Neutrophil (primary cell): ENCODE results near the gene TFAP2D.

DNA sequence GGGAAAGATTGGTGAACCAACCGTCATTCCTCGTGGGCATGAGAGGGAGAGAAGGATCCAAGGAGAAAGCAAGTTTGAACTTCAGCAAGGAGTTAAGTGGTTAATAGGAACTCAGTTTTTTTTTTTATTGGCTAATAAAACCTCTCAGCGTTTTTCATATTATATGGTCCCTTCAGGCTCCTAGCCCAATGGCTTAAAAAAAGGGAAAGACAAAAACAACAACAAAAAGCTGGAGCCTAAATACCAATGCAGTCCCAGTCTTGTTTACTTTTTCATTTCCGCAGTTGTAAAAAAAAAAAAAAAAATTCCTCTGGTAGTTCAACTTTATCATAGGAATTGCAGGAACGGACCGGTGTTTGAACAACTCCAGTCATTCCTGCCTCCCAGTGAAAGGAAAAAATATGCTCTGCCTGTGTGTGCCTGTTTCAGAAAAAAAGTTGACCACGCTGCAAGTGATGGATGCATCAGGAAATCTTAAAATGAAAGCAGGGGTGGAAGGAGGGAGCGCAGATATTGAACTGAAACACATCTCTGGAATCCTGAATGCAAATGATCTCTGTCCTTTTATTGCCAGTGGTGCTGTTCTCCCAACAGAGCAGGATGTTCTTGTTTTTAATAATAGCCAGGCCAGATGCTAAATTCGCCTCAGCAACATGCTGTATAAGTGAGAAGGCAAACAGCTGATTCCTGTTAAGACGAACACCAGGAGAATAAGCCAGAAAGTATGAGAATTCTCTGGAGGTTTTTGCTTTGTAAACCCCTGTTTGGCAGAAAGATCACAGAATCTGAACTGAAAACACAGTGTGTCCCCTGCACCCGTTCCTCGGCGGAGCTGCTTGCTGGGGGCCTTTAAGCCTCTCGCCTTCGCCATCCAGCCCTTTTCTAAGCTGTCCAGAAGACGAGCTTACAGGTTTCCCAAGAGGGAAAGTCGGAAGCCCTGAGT is 178.3 kb upstream of the SUPT3H start:
- PRO-cap: no peak

DNA sequence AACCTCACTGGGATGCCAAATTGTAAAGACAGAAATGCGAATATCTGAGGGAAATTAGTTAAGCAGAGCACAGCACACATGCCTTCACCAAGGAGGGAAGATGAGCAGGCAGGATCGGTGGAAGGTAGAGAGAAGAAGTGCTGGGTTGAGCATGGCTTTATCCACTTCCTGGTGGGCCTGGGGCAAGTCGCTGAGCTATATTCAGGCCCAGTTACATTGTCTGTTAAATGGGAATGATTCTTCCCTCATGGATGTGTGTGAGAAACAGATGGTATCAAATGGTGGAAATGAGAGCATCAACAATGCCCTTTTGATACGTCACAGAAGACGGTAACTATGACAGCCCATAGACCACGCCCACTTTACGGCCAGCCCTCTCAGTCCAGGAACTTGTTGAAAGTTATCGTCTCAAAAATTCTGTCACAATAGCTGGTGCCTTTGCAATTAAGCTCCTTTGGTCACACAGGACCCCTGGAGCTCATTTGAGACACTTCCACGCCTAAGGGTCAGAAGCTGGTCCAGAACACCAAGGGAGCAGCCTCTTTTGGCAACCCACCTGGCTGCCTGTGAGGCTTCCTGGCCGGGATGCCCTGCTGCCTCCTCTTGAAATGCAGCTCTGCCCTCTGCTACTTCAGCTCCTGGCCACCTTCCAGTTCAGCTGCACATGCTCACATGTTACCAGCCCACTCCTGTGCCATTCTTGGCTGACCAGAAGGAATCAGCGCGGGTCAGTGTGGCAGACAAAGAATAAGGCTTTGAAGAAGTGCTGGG is 199.0 kb upstream of the SUPT3H start:
- PRO-cap: no peak

GRCh38 chr6:46010853-46011742 is 4.6 kb downstream of the CLIC5 start:
- PRO-cap: no peak

- PRO-cap: no peak
Measured at GRCh38 chr6:46053034-46053598, 37.5 kb upstream of the CLIC5 start.

DNA sequence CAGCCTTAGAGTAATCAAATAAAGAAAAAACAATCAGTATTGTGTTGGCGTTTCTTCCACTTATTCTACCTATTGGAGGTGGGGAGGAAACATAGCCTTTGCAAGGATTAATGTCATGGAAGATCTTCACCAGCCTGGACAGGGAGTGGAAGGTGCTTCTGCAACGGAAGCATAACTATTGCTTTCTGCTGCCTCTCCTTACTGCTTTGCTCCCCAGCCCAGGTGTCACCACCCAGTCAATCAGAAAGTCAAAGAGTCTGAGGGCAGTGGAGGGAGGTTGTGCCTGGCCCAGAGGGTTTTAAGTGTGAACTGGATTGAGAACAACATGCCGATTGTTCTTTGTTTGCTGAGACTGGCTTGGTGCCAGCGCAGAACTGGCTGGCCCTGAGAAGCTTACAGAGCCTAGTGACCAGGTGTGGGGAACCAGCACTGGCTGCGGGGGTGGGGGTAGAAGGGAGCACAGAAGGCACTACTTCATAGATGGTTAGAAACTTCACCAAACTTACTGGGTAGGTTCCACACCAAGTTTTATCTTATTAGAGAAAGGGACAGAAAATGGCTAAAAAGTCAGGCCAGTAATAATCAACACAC is 31.1 kb upstream of the ENPP4 start:
- PRO-cap: no peak

DNA sequence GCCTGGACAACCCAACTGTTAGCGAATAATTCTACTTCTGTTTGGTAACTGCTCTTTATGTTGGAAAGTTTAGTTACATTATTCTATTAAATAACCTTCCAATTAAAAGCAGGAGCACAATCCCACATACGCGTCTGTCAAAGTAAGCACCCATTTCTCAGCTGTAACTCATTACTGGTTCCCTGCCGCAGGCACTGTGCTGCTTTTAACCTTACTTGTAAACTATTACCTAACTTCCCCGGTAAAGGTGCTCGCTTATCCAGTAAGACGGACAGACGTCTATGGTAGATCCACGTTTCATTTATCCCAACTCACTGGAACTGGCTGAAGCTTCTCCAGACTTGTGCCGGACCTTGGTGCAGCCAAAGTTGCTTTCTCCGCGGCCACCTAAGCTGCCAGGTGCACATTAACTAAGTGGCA is 504 bp upstream of the ENPP4 start:
- PRO-cap: no peak

DNA sequence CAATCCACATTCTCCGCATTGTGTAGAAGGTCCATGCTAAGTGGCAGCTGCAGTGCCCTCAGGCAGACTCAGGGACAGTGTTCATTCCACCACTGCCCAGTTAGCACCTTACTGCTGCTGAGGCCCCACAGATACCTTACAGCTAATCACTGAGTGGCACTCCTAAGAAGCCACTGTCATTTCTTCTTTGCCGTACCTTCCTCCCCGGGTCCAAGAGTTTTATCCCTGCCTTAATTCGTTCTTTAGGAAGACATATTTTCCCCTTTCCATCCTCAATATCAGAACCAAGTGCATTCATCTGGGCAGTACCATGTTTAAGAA is 156.7 kb downstream of the RCAN2 start:
- PRO-cap: no peak

DNA sequence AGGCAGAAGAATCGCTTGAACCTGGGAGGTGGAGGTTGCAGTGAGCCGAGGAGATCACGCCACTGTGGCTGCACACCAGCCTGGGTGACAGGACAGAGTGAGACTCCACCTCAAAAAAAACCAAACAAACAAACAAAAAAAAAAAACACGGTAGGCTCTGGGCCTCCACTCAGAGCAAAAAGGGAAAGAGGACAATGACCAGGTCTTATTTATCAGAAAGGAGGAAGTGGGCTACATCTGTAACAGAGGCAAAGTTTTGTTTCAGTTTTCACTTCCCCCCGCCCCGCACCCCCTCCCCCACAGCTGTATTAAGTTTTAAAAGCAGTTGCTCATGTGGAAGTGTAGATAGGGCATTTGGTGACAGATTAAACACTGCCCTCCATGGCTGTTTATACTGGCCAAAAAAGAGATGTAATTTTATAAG is 114.7 kb downstream of the RCAN2 start:
- PRO-cap: no peak

- PRO-cap: no peak
Measured at GRCh38 chr6:46411584-46412099, 79.6 kb downstream of the RCAN2 start.

- PRO-cap: no peak
Measured at GRCh38 chr6:46935570-46936439, 14.1 kb upstream of the ADGRF5 start.

- PRO-cap: no peak
Measured at GRCh38 chr6:47405368-47405974, 72.1 kb upstream of the CD2AP start.

- PRO-cap: no peak
Measured at GRCh38 chr6:47477165-47477323, 545 bp upstream of the CD2AP start.

- PRO-cap: no peak
Measured at GRCh38 chr6:47554460-47554996, 76.9 kb downstream of the CD2AP start.

- PRO-cap: no peak
Measured at GRCh38 chr6:47590108-47590830, 108.1 kb upstream of the ADGRF4 start.

DNA sequence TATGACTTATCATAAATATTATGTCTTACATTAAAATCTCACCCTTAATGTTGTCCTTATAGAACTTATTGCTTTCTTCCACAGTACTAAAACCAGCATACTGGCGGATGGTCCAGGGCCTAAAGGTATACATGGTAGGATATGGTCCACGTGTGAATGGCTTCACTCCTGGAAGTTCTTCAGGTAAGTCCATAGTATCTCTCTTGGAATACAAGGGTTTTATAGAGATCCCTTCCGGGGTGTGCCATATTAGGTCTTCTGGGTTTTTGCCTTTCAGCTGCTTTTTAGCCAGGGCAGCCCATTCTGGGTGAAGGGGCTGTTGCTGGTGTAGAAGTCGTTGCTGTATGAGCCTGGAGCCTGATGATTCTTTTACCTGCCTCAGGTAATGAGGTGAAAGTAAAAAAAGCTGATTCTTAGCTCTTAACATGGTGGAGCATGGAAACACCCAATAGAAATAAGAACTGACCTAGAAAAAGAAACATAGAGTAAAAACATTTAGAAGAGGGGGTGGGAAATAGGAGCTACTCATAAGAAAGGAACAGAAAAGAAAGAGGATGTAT is 3.9 kb downstream of the MMUT start:
- PRO-cap: no peak

GRCh38 chr6:49551210-49552114 is 994 bp downstream of the C6orf141 start:
- PRO-cap: no peak

- PRO-cap: no peak
Measured at GRCh38 chr6:49565799-49566601, 15.5 kb downstream of the C6orf141 start.

- PRO-cap: no peak
Measured at GRCh38 chr6:50713375-50713677, at the start of gene TFAP2D. TSS of gene TFAP2D (plus strand) at chr6:50713526.

- PRO-cap: no peak
Measured at GRCh38 chr6:51513906-51514227, 573.5 kb downstream of the PKHD1 start.

GRCh38 chr6:51737543-51737990 is 349.8 kb downstream of the PKHD1 start:
- PRO-cap: no peak